Mononuclear cell (primary cell): ENCODE data around the genes DDO and SLC22A16.

DNA sequence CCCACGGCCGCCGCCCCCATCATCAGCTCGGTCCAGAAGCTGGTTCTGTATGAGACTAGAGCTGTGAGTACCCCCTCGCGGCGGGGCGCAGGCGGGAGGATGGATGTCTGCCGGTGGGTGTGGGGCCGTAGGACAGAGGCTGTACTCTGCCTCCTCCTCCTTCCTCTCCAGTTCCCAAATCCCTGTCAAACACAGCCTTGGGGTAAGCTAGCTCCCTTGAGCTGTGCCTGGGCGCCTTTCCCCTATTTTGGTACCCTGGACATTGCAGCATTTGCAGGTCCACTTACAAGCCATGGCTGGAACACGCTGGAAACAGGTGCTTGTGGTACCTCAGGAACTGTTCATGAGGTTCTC, 320 bp downstream of the FIG4 start:
- RRBS, result no CpG with 5 or more reads among the region's 13 CpGs

DNA sequence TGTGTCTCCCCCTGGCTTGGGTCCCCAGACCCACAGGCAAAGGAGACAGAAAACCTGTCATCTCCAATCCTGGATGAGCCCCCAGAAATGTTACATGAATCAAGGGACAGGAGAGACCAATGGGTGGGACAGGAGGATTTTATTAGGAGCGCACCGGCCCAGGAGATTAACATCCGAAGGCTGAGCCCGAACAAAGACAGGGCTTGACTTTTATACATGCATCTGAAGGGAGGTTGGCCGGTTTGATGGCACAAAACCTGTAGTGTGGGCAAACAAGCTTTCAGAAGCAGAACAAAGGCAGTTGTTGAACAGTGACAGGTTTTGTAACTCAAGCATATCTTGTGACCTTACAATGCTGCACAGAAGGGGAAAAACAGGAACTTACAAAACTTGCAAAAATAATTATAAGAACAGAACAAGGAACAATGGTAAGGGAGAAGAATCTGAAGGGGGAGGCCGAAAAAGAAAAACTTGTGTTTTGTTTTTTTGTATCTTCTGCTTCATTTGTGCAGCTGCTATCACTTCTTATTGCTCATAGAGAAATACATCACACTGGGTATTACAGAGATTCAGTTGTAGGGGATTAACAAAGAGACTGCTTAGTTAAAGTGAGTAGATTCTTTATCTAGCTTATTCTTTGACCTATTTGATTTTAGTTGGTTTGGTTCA, 83.8 kb upstream of the GPR6 start:
- RRBS, result 54% methylated on average over 4 of the region's 6 CpGs

GRCh38 chr6:110414917-110416253, at the start of gene DDO:
TSS of gene DDO (minus strand) at chr6:110415575.
- RRBS, result no CpG with 5 or more reads among the region's 17 CpGs

DNA sequence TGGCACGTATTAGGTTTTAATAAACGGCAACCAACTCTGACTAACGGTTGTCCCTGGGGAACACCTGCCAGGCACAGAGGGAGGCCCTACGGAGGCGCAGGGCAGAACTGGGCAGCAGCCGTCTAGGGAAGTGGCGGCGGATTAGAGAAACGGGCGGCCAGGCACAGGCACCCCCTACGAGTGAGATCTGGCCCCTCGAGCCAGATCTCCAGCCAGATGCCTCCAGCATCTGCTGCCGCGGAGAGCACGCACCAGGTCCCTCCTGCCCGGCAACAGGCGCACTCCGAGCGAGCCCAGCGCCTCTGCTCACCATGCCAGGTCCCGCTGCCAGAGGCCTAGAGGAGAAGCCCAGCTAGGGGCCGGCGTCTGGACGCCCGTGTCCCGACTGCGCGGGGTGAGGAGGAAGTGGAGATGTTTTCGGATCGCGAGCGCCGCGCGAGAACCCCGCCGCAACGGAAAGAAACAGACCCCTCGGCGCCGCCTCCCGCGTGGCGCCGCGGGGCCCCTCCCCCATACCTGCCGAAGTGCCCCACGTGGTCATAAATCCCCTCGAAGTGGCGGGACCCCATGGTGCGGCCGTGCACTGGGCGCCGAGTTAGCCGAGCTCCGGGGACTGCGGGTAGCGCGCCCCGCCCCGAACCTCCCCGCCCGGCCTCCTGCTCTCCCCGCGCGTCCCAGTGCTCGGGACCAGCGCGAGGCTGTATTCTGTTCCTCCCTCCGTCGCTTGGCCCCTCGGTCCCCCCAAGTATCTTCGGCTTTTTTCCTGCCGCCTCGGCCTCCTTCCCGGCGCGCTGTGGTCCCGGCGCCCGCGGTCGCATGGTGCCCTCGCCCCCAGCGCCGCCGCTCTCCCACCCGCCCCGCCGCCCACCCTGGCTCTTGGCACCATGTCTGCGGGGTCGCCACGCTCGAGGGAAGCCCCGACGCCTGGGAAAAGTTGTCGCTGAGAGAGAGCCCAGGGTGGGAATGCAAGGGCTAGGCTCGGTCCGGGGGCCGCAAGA, at the start of gene SLC22A16:
SLC22A16 (minus strand) TSS at position 608 of the 998 bp plus-strand sequence.
- RRBS, result 14% methylated on average over 20 of the region's 100 CpGs

DNA sequence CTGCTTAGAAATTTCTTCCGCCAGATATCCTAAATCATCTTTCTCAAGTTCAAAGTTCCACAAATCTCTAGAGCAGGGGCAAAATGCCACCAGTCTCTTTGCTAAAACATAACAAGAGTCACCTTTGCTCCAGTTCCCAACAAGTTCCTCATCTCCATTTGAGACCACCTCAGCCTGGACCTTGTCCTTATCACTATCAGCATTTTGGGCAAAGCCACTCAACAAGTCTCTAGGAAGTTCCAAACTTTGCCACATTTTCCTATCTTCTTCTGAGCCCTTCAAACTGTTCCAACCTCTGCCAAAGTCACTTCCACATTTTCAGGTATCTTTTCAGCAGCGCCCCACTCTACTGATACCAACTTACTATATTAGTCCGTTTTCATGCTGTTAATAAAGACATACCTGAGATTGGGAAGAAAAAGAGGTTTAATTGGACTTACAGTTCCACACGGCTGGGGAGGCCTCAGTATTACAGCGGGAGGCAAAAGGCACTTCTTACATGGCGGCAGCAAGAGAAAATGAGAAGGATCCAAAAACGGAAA, 43.4 kb downstream of the CDK19 start:
- RRBS, result no CpG with 5 or more reads among the region's 7 CpGs

- RRBS, result under 1% methylated on average over 31 of the region's 63 CpGs
Measured at GRCh38 chr6:110814281-110814852, 902 bp downstream of the CDK19 start.

GRCh38 chr6:110930226-110930523, 28.3 kb upstream of the GTF3C6 start:
- RRBS, result no CpG with 5 or more reads among the region's 3 CpGs

DNA sequence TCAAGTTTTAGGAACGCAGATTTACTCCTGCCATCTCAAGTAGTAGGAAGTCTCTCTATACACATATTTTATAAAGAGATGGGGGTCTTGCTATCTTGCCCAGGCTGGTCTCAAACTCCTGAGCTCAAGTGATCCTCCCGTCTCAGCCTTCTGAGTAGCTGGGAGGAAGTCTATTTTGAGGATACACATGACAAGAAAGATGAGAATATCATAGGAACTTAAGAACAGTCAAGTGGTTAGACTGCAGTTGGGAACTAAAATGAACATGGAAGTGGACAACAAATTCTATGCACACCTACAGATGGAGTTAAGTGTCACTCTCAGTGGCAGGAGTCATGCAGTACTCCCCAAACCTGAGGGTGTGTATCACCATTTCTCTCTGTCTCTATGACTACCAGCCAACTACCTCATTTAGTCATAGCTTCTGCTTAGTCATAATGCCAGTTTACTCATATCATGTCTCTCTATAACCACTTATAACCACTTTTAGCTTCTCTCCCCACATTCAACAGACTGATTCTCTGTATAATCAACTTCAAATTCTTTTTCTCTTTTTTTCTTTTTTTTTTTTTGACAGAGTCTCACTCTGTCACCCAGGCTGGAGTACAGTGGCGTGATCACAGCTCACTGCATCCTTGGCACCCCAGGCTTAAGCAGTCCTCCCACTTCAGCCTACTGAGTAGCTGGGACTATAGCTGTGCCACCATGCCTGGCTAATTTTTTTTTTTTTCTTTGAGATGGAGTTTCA, 13.9 kb upstream of the GTF3C6 start:
- RRBS, result no CpG with 5 or more reads among the region's 3 CpGs

DNA sequence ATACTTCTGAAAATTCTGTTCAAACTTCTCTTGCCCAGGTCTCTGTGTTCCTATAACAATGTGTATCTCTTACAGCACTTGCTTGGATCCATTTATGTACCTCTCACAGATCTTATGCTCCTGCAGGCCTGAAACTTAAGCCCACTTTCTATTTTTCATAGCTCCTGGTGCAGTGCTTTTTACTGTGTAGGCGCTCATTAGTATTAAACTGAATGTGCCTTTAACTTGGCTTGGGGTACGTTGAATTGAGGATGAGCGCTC, 524 bp upstream of the GTF3C6 start:
- RRBS, result no CpG with 5 or more reads among the region's 3 CpGs

DNA sequence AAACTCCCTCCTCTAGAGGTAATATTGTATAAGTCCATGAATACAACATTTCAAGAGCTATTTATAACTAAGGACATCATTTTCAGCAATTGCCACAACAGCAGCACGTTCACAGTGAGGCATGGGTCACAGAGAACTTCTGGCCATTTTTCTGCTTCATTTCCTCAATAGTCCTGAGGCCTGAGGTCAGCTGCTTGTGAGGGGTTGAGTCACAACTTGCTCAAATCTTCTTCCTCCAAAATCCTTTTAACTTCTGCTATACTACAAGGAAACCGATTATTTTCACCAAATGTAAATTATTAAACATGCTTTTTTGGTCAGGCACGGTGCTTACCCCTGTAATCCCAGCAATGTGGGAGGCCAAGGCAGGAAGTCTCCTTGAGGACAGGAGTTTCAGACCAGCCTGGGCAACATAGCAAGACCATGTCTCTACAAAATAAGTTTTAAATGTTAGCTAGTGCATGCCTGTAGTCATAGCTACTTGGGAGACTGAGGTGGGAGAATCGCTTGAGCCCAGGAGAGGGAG, 11.2 kb upstream of the SLC16A10 start:
- RRBS, result no CpG with 5 or more reads among the region's 4 CpGs

GRCh38 chr6:111255190-111255620, 3.9 kb upstream of the MFSD4B start:
- RRBS, result no CpG with 5 or more reads among the region's 13 CpGs

DNA sequence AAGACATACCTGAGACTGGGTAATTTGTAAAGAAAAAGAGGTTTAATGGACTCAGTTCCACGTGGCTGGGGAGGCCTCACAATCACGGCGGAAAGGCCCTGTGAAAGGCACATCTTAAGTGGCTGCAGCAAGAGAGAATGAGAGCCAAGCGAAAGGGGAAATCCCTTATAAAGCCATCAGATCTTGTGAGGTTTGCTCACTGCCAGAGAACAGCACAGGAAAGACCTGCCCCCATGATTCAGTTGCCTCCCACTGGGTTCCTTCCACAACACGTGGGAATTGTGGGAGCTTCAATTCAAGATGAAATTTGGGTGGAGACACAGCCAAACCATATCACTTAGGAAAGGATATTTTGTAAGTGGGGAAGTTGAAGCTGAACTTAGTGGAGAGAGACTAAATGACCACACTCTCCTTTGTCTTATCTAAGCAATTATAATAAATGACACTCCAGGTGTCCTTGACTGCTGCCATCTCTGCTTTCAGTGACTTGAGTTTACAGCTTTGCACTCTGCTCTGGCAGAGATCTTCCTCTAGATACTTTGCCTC, 31.9 kb downstream of the MFSD4B start:
- RRBS, result no CpG with 5 or more reads among the region's 5 CpGs

- RRBS, result 0% methylated on average over 5 of the region's 37 CpGs
Measured at GRCh38 chr6:111483999-111485040, 1.3 kb upstream of the REV3L start.

DNA sequence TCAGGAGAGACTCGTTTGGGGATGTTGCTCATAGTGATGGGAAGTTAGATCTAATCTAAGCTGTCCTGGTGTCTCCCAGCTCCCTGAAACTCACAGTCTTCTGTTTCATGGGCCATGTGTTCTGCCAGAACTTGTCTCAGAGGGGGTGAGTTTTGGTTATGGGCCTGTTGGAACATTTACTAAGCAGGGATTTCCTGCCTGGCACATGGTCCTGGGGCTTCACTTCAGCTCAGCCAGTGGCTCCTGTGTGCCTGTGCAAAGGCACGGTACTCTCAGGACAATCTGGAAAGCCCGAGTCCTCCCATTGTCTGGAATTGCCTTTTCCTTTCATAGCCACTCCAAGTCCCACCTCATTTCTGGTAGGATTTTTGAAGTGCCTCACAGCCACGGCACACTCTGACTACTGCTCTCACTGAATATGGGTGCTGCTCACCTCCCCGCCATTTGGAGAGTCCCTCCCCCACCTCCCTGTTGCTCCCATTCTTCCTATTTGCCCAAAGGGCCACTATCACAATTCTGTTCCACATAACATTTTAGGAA, 17.7 kb upstream of the TRAF3IP2 start:
- RRBS, result no CpG with 5 or more reads among the region's 5 CpGs

GRCh38 chr6:111628427-111629059, 22.9 kb upstream of the TRAF3IP2 start:
- RRBS, result no CpG with 5 or more reads among the region's 6 CpGs

DNA sequence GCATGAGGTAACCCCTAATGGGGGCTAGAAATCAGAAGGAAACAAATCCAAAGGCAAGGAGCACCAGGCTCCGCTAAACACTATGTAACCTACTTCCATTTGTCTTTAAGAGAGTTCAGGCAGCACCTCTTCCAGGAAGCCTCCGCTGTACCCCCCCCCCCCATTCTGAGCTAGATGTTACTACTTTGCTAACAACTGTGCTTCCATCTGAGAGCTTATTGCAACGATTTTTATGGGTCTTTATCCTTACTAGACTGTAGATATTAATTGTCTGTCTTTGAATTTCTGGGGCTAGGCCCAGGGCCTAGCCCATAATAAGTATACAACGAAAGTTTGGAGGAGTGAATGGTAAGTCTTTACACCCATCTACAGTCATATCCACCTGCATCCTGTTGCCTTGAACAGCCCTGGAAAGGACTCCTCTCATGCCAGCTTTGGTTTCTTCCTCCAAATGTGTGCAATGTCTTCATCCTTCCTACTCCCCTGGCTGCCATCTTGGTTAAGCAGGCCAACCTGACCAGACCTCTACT, 49.3 kb upstream of the TRAF3IP2 start:
- RRBS, result no CpG with 5 or more reads among the region's 4 CpGs

DNA sequence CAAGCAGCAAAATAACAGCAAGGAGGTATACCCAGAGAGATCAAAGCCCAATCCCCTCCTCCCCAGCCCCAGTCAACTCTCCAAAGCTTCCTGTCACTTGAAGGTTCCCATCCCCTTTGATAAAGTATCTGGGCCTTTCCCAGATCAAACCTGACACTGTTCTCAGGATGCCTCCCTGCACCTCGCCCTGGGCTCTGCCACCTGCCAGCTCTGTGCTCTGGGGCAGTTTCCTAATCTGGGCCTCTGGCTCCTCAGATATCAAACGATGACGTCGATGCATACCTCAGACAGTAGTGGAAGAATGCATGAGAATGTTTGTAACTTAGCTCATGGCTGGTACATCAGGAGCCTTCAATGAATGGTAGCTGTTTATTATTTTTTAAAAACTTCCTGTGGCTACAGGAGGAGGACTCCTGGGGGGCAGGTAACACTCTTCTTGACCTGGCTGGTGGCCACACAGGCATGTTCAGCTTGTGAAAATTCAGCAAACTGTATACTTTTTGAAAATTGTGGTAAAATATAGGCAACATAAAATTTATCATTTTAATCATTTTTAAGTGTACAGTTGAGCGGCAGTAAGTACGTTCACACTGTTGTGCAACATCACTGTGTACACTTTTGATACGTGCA, 106.8 kb upstream of the TRAF3IP2 start:
- RRBS, result no CpG with 5 or more reads among the region's 7 CpGs

DNA sequence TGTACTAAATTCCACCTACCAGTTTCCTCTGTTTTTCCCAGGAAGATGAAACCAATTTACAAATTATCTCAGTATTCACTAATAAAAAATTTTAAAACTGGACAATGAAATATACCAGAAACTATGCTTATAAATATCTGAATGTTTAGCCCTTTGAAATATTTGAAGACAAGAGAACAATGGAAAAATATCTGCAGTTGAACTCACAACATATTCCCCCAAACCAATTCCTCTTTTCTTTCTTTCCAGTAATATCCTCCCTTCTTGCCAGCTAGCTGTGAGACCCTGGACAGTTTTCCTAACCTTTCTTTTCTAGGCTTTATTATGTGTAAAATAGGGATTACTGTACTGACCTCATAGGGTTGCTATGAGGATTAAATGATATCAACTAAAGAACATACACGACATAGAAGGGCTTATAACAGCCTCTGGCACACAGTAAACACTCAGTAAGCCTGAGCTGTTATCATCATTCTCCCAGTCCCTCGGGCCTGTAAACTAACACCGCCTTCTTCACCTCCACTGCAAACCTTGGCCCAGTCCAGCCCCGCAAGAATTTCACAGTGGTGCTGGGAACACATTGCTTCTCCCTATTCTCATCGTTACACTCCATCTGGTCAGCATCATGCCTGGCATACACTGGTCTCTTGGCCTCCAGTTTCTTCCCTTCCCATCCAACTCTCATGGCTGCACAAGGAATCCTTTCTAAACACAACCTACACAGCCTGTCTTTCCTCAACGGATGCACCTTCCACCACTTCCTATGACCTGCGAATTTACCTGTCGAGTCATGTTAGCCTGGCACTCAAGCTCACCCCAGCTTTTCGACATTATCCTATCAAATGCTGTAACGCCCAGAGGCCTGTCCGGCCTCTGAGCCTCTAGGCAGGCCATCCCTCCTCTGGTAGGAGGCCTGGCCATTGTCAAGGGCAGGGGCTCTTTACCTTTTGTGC, 92.2 kb downstream of the FYN start:
- RRBS, result no CpG with 5 or more reads among the region's 11 CpGs

GRCh38 chr6:111785280-111785596, 88.0 kb downstream of the FYN start:
- RRBS, result no CpG with 5 or more reads among the region's 3 CpGs

DNA sequence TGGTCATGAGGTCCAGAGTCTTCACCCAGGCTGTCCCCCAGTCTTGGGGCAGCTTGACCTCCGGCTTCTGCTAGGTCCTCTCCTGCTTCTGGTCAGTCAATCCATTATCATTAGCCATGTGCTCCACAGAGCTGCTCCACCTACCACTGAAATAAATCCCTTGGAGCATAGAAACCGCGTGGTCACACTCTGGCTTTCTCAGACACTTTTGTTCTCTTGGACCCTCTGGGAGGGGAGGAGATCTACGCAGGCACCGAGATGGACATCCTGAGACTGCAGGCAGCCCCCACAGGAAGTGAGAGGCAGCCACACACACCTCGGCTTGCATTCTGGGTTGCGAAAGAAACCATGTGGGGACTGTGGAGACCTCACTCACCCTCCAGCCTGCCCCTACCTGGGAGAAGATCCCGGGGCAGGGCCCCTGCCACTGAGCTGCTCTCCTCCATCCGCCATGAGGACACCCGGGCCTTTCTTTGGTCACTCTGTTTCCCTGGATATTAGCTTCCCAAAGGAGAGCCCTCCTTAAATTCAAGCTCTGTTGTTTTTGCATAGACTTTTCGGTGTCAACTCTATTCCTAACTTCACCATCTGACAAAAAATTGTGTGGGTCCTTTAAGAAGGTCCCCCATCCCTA, 79.5 kb downstream of the FYN start:
- RRBS, result 29% methylated on average over 3 of the region's 11 CpGs